Epithelial cell of alveolus of lung (primary cell): Measurements from ENCODE around the gene LYST.

DNA sequence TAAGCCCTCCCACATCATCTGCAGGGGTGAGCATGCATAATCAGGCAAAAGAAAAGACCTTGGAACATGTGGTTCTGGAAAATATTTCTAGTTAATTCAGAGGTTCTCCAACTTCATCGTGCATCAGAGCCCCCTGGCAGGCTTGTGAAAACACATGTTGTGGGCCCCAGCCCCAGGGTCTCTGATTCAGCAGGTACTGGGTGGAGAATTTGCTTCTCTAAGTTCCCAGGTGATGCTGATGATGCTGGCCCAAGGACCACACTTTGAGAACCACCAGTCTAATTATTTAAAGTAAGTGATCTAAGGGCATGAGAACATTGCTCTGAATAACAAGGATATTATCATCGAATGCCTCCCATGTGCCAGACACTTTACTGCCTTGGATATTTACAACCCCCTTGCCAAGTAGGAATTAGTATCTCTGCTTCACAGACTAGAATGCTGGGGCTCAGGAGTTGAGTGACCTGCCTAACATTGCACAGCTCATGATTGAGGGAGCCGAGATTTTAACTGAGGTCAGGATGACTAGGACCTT, 231.0 kb downstream of the TOMM20 start:
- RAMPAGE, long total RNA = no peak
- RRBS = no CpG with 5 or more reads among the region's 3 CpGs

DNA sequence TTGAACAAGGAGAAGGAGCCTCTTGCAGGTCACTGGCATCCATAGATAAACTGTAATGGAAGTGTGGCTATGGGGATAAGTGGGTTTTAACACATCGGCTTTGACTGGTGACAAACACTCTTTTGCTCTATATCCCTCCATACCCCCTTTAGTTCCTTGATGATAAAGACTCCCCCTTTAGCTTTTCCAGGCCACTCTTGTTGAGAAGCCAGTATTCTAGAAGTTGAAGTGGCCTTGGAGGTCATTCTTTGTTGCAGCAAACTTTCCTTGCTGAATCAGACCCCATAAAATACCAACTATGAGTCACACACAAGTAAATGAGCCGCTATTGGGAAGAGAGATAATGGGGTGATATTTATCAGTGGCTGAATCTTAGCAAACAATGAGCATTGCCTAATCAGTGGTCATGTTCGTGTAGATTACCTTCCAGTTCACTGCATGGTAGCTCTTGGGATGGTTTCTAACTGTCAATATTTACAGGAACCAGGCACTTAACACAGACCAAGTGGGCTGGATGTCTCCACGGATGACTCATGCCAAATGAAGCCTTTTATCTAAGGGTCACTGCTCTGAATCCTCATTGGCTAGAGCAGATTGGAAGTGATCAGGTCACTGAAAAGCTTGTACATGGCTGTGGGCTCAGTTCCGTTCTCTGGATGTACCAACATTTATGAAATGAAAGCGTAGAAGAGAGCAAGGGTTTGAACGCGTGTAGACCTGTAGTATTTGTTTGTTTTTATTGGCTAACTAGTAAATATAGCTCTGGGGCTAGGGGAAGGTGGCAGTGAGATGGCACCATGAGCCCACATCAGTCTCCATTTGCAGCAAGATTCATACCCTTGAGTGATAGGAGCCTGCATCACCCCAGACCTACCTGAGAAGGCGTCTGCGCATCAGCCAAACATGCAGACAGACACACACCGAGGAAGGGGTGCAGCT, 153.5 kb downstream of the TOMM20 start:
- RAMPAGE, long total RNA = no peak
- RRBS = no CpG with 5 or more reads among the region's 11 CpGs

- RAMPAGE, long total RNA = no peak
- RRBS = no CpG with 5 or more reads among the region's 17 CpGs
Observed at GRCh38 chr1:234976013-234977188, 152.2 kb downstream of the TOMM20 start.

GRCh38 chr1:234979273-234979918, 149.2 kb downstream of the TOMM20 start:
- RAMPAGE, long total RNA = no peak
- RRBS = no CpG with 5 or more reads among the region's 10 CpGs

DNA sequence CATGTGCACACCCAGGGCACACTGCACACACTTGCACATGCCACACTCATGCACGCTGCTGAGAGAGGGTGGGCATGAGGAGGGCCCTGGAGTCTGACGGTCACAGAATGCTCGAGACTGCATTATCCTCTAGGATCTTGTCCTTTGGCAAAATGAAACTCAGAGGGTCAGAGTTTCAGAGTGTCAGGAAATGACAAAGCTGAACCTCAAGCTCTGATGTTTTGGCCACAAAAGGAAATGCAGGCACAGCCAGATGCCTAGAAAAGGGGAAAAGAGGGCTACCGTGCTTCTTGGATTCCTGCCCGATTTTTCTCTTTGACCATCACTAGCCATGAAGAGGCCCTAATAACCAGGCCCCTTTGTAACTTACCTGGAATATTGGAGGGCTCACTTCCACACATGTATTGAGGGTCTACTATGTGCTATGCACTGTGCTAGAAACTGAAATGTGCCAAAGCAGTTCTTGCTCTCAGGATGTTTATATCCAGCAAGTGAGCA, 65.5 kb downstream of the TOMM20 start:
- RAMPAGE, long total RNA = no peak
- RRBS = no CpG with 5 or more reads among the region's 5 CpGs

DNA sequence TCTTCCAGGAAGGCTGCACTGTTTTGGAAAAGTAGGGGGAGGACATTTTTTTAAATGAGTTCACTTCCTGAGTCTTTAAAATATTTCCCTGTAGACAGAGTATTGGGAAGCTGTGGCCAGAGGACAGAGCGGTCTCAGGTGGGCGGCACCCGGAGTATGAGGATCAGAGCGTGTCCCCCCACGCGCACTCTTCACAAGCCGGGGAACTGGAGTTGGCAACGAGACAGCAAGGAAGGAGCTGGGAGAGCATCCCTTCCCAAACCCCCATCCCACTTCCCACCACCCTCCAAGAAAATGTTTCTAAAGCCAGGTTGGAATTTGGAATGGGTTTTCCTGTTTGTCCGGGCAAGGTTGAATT, 53.1 kb downstream of the TOMM20 start:
- RAMPAGE, long total RNA = no peak
- RRBS = no CpG with 5 or more reads among the region's 9 CpGs

DNA sequence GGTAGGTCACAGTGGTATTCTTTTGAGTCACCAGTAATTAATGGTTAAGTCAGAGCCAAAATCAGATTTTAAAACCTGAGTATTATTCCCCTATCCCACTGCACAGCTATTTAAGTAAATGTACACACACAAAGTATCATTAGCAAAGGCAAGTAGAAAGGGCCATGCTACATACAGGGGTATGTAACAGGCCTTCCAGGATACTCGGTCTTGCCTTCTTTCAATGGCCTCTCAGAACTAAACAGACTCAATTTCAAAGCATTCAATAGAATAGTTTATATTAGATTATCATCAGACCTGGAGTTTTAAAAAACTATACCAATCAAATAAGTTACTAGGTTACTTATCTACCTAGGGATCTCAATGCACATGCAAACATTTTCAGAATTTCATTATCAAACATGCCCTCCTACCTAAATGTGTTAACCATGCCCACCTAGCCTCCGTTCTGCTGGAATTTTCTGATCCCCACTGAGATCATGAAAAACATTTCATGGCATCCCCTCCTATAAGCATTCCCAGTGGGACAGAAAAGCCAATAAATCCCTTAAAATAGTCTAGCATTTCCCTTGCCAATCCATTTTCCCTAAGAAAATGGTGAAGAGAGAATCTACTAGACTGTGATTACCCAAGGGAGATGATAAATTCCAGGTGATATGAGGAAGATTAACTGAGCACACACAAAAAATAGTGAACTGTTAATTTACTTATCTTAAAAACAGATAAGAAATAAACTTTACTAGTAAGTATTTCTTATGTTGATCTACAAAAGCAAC, 49.9 kb downstream of the ARID4B start:
- RAMPAGE, long total RNA = no peak
- RRBS = no CpG with 5 or more reads among the region's 2 CpGs

- RAMPAGE, long total RNA = no peak
- RRBS = no CpG with 5 or more reads among the region's 7 CpGs
Observed at GRCh38 chr1:235301903-235302148, 26.2 kb downstream of the ARID4B start.

DNA sequence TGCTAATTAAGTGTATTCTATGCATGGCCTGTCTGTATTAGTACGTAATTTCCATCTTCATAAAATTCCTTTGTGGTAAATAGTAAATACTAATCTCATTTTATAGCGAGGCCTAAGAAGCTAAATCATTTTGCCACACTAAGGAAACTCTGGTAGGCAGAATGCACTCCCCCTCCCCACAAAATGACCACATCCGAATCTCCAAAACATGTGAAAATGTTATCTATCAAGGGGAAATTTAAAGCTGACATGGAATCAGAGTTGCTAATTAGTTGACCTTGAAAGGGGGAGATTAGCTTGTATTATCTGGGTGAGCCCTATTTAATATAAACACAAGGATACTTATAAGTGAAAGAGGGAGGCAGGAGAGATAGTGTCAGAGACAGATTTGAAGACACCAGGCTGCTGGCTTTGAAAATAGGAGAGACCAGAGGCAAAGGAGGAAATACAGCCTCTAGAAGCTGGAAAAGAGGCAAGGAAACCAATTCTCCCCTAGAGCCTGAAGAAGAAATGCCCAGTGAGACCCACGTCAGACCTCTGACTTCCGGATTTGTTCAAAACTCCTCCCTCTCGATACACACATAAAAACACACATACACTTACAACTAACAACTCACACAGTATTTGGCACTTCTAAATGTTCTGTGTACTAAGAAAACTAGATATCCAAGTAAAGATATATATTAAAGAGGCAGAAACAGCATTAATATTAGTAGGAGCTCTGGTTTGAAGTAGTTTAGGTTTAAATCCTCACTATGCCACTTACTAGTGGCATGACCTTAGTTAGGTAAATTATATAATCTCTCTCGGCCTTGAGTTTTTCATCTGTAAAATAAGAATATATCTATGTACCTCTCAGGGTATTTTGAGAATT, 23.0 kb downstream of the ARID4B start:
- RAMPAGE, long total RNA = no peak
- RRBS = no CpG with 5 or more reads among the region's 7 CpGs

DNA sequence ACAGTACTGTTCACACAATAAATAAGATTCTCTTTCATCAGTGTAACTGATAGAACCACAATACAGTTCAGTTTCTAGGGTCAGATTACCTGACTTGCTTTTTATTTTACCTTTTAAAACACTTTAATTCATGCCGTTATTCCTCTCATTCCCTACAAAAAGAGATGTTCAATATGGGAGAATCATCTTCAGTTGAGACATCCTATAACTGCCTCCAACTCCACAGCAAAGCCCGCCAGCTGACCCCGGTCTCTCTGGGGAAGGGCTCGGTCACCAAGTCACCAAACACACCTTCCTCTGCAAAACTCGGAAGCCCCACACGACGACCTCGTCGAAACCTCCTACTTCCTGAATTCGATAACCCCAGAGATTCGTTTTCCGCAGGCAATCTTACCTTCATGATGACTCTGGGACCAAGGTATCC, 1.4 kb downstream of the ARID4B start:
- RAMPAGE, long total RNA = no peak
- RRBS = no CpG with 5 or more reads among the region's 12 CpGs

- RAMPAGE, long total RNA = no peak
- RRBS = no CpG with 5 or more reads among the region's 4 CpGs
Observed at GRCh38 chr1:235527035-235527553, 22.8 kb upstream of the B3GALNT2 start.

GRCh38 chr1:235845608-235846215, 21.0 kb downstream of the LYST start:
- RAMPAGE, long total RNA = no peak
- RRBS = no CpG with 5 or more reads among the region's 9 CpGs

GRCh38 chr1:235866159-235867081, at the start of gene LYST:
LYST (minus strand) TSS chr1:235866906.
- RAMPAGE, long total RNA = start-site peak on the minus strand at chr1:235866879-235866946, 184 and 63 reads in 2 replicates
- RRBS = 1% methylated on average over 35 of the region's 95 CpGs

- RAMPAGE, long total RNA = no peak
- RRBS = no CpG with 5 or more reads among the region's 5 CpGs
Observed at GRCh38 chr1:235881858-235882730, 15.4 kb upstream of the LYST start.

DNA sequence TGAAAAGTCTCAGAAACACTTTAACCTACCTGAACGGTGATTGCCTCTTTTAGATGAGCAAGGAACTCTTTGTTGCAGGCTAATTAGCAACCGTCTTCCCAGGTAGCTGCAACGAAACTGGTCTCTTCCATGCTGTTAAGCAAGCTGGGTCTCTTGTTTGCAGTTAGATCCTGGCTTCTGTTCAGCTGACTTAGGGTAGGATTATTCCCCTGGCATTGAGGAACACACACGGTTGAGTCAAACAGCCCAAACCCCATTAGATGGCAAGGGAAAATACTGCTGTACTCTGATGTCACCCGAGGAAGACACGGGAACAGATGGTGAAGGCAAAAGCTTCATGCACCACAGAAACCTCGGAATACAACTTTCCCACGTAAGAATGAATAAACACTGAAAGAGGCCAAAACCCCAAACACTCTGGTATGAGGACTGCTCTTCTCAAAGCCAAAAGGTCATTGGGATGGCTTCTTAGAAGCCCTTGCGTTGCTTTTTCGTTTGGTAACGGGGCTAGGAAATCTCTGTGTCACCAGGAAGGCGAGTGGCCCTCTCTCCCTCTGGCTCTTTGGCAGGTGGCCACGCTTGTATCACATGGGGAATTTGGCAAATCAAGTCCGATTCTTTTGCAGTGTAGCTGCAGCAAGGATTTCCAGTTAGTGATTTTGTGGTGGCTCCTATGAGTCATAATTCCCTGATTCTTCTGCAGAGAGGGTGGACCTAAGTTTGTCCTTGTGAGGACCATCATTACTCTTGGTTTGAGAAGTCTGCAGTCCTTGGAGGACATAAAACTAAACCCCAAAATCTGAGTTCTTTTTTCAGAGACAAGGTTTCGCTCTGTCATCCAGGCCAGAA, 16.7 kb upstream of the LYST start:
- RAMPAGE, long total RNA = no peak
- RRBS = no CpG with 5 or more reads among the region's 15 CpGs

GRCh38 chr1:236020282-236020673, 44.6 kb downstream of the NID1 start:
- RAMPAGE, long total RNA = no peak
- RRBS = no CpG with 5 or more reads among the region's 8 CpGs

- RAMPAGE, long total RNA = no peak
- RRBS = no CpG with 5 or more reads among the region's 4 CpGs
Observed at GRCh38 chr1:236021788-236022244, 43.1 kb downstream of the NID1 start.

DNA sequence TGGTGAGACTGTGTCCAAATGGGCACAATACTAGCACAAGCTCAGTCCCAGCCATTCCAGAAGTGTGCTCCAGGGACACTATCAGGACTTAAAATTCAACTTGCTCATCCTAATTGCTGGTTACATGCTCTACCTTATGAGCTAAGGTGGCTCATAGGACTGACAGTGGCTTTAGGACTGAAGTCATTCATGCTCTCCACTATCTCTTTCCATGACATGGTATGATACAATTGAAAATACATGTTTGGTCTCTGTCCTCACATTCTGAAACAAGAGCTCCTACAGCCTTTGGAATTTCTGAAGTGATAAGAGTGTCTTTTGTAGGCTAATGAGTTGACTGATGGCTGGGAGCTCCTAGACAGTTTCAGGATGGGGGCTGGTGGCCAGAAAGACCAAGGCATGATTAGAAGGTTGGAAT, 22.4 kb downstream of the NID1 start:
- RAMPAGE, long total RNA = no peak

- RAMPAGE, long total RNA = no peak
- RRBS = no CpG with 5 or more reads among the region's 7 CpGs
Observed at GRCh38 chr1:236129165-236129900, 13.0 kb upstream of the GPR137B start.

DNA sequence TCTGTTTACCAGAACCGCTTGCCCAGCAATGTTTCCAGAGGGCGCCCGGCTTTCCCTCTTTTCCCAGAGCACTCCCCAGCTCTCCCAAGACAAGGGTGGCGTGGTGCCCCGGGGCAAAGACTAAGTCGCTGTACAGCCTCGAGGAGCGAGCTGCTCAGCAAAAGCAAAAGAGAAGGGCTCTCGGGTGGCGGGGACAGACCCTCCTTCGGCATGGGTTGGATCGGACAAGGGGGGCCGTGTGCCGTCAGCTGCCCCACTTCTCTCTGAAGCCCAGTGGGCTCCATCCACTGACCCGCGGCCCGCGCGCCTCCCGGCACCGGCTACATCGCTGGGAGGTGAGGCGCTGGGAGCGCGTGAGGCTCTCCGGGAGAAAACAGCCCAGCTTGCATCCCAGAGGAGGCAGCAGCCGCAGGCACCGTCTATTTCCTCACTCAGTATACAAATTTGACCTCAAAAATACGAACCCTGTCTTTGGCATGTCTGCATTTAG, 934 bp upstream of the GPR137B start:
- RAMPAGE, long total RNA = no peak
- RRBS = 2% methylated on average over 9 of the region's 29 CpGs